ENCODE data around the genes ATOH7 and TET1.

DNA sequence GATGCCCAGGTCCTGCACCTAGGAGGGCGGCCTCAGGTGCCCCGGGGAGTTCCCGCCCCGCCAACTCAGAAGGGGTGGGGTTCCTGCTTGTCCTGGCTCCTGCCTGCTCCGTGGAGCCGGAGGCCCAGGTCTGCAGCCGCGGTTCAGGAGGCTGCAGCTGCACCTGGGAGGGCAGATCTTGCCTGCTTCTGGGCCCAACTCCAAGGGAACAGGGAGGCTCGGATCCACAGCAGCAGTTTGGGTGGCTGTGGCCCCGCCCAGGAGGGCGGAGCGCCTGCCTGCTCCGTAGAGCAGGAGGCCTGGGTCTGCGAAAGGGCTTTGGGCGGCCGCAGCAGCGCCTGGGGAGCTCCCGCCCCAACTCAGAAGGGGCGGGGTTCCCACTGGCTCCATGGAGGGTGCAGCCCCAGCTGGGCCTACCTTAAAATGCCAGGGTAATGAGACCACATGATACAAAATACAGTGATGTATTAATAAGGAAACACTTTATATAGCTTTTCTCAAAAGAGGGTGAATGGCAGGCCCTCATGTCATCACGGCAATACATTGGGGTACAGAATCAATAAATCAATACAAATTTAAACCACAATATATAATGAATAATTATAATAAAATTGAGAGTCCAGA, 108.3 kb upstream of the EGR2 start:
- PRO-cap: no peak

- PRO-cap: no peak
These were observed 82.0 kb downstream of the NRBF2 start for GRCh38 chr10:63214637-63216070.

DNA sequence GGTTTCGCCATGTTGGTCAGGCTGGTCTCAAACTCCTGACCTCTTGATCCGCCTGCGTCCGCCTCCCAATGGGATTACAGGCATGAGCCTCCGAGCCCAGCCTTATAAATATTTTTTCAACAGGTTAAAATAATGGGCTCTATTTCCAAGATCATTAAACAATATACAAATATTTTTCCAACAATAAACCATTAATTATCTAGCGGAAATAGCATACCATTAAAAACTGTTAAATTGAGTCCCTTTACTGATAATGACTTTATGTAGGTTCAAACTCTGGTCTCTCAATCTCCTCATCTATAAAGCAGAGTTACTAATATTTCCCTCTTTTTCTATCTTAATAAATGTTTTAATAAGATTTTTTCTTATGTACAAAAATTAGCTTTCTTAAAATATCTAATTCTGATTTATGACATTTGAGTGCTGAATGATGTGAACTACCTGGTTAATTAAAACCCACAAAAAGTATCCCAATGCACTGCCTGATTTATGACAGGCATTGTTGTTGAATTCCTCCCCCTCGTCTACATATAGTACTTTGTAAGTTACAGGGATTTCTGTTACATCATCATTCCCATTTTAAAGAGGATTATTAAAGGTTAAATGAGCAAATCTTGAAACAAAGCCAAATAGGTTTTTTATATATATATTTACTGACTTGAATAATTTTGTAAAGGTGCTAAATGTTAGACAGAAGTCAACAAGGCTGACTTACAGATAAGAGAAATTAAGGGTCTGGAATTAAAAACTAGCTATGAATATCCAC, 91.0 kb downstream of the NRBF2 start:
- PRO-cap: no peak

DNA sequence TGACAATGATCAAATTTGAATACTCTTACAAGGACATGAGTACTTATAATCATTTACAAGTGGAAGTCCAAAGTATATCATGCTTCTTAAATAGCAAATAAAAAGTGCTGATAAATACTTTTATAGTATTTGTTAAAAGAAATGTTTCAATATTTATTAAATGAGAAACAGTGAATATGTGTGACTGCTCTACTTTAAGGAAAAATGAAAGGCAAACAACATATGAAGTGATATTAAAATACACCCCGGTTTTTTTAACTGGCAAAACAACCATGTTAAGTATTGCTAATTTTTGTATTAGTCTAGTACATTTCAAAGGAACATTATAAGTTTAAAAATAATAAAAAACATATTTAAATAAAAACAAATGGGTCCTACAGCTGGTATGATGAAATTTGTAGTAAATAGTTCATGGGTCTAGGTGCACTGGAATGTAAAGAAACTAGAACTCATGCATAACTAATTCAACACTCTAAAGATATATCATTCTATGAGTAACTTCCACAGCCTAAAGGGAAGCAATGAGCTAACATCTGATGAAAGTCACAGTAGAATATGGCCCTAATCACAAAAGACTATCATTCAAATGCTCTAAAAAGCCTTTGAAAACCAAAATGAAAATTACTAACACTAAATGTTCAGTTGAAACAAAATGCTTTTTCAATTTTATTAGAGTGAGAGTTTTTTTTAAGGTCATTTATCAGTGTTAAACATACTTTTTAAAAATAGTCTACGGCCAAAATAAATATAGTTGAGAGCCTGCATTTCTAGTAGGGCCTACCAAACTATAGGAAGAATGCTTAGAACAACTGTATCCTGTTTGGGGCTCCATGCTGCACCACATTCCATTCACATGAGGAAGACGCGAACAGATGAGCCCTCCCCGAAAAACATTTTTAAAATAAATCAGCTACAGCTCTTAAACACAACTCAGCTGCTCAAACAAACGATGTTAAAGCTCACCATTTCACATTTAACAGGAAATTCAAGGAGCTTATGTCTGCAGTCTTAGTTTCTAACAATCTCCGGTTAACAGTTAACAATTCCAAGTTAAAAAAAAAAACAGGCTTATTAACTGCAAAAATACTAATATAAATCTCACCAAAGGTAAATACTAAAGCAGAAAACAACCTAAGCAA, 134.3 kb downstream of the NRBF2 start:
- PRO-cap: unidirectional peak, plus-strand start at position 504 of the sequence; bidirectional peak, plus-strand start at position 848 of the sequence, minus-strand start at position 557 of the sequence

DNA sequence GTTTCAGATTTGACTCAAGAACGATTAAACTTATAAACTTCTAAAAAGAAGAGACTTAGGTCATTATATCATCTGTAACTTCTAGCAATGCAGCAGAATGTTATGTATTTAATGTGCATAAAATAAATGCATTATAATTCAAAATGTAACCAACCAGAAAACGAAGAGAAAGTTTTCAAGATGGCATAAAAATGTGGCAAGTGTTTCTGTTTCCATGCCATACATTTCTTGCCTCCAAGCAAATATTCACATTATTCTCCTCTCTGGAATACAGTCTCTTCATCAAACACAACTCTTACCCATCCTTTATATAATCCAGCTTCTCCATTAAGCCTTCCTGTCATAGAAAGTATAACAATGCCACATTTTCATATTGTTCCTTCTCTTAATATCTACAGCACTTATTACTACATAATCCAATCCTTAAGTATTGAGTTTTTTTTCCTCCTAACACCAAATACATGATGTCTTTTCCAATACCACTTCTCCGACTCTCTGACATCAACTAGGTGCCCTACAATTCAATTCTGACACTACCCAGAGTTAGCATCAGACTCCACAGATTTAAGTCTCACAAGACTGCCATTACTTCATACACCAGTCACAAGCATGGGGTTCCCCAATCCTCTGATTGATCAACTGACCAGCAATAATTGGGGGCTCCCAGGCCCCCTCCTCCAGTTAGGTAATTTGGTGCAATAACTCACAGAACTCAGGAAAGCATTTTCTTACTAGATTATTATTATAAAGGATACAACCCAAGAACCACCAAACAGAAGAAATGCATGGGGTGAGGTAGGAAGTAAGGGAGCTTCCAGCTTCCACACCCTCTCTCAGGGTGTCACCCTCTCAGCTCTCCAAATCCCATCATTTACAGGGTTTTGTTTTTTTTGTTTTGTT, 23.1 kb downstream of the JMJD1C start:
- PRO-cap: no peak

GRCh38 chr10:63465019-63465806, 564 bp downstream of the JMJD1C start:
- PRO-cap: unidirectional peak, plus-strand start at chr10:63465443

DNA sequence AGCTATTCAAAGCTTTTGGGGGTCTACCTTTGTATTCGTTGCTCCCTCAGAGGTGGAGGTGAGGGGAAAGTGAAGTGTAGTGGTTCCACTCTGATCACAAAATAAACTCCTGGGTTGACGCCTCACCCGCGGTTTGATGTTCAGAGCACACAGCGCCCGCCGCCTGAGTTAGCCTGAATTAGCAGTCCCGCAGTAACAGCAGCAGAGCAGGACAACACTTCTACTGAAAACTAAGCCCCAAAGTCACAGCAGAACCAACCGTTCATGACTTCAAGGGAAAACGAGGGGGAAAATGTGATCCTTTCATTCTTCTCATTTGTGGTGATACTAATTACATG, 395 bp upstream of the JMJD1C start:
- PRO-cap: no peak

GRCh38 chr10:63554742-63555246, 33.6 kb downstream of the REEP3 start:
- PRO-cap: no peak

- PRO-cap: no peak
These were observed 98.1 kb downstream of the REEP3 start for GRCh38 chr10:63619045-63619959.

- PRO-cap: no peak
These were observed 298.7 kb downstream of the LRRTM3 start for GRCh38 chr10:67224366-67225034.

- PRO-cap: bidirectional peak, plus-strand start at chr10:67773194, minus-strand start at chr10:67773039
These were observed 65.1 kb downstream of the DNAJC12 start for GRCh38 chr10:67772885-67773272.

DNA sequence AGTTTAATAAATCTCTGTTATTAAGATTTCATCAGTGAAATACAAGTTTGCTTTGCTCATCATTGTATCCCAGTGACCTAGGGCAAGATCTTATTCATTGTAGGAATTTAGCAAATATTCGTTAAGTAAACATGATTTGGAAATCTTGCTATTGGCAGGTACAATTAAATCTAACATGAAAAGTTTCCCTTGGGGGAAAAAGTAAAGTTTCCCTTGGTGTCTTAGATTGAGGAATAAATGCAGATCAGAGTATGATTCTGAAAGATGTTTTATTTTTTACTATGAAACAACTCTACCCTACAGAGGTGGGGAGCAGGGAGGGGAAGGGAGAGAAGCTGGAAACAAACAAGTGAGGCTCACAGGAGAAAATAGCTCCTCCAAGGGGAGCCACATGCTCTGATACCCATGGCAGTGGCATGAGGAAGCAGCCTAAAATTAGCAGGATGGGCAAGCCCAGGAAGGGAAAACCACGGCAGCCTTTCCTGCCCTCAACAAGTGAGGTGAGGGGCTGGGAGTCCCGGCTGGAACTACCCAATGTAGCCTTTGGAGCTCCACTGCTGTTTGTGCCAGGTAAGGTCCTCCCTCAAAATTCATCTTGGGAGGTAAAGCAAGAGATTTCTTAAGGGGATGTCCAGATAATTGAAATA, 12.5 kb upstream of the HERC4 start:
- PRO-cap: no peak

DNA sequence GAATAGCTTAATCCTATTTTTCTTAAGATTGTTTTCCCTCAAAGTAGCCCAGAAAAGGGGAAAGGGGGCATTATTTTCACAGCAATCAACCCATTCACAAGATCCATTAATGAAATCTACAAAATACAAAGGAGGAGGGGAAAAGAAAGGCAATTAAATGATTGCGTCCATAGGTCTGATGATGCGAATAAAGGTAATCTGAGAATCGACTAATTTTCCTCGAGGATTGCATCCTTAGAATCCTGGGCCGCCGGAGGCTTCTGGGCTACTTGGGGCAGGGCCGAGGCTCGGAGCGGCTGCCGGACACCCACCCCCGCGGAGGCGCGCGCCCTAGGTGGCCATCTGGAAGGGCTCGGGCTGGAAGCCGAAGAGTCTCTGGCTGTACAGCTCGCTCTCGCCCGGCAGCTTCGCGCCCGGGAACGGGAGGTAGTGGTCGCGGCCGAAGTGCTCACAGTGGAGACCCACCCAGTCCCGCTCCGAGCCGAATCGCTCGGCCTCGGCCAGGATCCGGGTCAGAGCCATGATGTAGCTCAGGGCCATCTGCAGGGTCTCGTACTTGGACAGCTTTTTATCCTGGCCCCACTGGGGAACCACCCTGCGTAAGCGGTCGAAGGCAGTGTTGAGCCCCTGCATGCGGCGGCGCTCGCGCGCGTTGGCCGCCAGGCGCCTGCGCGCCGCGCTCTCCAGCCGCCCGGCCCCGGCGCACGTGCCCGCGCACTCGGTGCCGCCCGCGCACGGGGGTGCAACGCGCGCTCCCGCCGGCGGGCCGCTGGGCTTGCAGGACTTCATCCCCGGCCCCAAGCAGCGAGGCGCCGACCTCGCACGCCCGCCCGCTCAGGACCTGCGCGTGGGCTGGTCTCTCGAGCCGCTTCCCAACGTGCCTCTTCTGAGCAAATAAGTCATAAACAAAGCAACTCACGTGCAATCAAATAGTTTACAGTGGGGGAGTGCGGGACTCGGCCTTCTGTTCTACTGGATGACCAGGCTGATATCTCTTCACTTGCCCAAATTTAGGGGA, 715 bp downstream of the ATOH7 start:
- PRO-cap: no peak

GRCh38 chr10:68231938-68232460, at the start of gene ATOH7:
TSS of gene ATOH7 (minus strand) at chr10:68232113.
- PRO-cap: no peak

GRCh38 chr10:68432745-68434002, 26.1 kb upstream of the RUFY2 start:
- PRO-cap: no peak

DNA sequence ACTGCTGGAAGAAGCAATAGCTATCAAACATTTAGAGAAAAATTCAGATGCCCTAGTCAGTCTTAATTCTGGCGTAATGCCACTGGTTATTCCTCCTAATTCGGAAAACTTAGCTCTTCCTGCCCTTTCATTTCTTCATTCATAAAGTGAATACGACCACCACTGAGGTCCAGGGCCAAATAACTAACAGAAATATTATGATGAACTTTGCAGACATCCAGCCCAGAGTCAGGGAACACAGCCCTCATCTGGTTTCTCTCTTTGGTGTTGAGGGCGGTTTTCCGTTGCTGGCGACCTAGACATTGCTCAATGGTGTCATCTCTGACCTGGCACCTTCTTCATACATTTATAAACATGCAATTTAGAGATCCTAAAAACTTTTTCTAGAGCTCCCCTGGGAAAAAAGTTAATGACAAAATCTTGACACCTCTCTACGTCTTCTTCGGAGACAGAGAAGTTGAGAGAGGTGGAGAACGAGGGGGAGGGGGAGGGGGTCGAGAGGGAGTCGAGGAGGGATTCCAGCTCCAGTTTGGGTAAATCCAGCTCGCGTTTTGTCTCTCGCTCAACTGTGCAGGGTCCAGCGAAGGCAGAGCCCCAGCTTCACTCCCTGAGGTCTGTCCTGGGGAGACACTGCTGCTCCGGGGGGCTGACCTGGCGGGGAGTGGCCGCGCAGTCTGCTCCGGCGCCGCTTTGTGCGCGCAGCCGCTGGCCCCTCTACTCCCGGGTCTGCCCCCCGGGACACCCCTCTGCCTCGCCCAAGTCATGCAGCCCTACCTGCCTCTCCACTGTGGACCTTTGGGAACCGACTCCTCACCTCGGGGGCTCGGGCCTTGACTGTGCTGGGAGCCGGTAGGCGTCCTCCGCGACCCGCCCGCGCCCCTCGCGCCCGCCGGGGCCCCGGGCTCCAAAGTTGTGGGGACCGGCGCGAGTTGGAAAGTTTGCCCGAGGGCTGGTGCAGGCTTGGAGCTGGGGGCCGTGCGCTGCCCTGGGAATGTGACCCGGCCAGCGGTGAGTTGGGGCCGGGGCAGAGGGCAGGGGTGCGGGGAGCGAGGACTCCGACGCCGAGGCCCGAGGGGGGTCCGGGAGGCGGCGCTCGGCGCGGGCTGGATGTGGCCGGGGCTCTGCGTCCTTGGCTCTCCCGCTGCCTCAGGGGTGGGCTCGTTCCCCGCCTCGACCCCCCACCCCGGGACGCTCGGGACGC, at the start of gene TET1:
Gene TET1 (plus strand): TSS at position 603 of the 1,201 bp plus-strand sequence.
- PRO-cap: no peak

- PRO-cap: no peak
These were observed 8.6 kb downstream of the SRGN start for GRCh38 chr10:69096563-69096762.

GRCh38 chr10:69101194-69101745, 13.4 kb downstream of the SRGN start:
- PRO-cap: no peak

- PRO-cap: no peak
These were observed 16.2 kb downstream of the SRGN start for GRCh38 chr10:69103755-69104951.

DNA sequence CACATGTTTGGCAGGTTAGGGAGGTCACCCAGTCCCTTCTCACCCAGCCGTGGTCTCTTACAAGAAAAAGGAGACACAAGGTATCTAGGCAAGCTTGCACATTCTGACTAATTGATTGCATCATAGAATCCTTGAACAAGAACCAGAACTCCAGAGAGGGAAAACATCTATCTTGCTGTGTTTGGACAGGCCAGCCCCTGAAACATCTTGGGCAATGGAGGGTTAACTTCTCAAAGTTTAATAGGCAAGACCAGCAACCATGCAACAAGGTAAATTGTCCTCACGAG, 48.9 kb upstream of the HK1 start:
- PRO-cap: no peak